CMK (cell line): Measurements from ENCODE around the genes FAM193B and TMED9.

- RRBS = 72% methylated on average over 10 of the region's 32 CpGs
Measured at GRCh38 chr5:177327514-177328735, 16.2 kb upstream of the MXD3 start.

- RRBS = no CpG with 5 or more reads among the region's 51 CpGs
Measured at GRCh38 chr5:177399776-177400418, 564 bp downstream of the PFN3 start.

DNA sequence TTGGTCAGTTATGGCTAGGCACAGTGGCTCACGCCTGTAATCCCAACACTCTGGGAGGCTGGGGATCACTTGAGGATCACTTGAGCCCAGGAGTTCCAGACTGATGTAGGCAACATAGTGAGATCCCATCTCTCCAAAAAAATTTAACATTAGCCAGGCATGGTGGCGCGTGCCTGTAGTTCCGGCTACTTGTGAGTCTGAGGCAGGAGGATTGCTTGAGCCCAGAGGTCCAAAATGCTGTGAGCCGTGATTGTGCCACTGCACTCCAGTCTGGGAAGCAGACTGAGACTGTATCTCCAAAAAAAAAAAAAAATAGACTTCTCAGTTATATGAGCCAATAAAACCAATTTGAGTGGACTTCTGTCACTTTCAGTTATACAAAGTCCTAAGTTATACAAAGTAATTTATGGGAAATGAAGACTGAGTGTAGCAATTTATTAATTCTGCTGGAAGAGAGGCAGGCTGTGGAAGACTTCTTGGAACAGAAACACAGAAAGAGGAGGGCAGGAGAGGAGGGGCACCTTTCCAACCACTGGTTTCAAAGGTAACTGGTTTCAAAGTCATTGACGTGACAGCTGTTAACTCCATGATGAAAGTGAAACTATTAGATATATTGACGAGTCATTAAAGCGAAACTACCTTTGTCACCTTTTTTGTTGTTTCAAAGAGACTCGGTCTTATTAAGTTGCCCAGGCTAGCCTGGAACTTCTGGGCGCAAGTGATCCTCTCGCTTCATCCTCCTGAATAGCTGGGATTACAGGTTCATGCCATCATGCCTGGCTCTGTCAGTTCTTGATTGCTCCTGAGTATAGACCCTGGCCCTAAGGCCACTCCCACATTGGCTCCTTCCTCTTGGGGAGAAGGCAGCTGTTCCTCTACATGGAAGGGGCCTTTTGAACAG is 3.0 kb upstream of the F12 start:
- RRBS = no CpG with 5 or more reads among the region's 11 CpGs

DNA sequence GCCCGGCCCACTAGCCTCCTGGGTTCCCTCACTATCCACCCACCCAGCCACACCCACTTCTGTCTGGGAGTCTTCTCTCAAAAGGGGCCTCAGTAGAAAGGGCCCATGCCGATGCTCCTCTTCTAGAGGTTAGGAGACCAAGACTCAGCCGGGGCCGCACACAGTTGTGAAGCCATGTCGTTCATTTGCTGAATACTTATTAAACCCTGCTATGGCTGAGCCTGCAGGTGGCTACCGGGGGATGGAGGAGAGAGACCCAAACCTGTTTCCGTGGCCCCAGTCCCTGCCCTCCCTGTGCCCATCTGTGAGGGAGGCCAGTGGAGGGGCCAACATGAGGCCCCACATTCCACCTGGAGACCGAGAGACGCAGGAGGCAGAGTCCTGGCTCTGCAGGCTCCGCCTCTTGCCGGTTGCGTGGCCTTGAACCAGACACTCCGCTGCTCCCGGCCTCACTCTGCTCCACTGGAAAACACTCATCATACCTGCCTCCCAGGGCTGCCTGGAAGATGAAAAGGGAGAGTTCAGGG is 8.7 kb downstream of the GRK6 start:
- RRBS = 97% methylated on average over 4 of the region's 14 CpGs

GRCh38 chr5:177435662-177436729 is 9.5 kb downstream of the GRK6 start:
- RRBS = no CpG with 5 or more reads among the region's 39 CpGs

- RRBS = no CpG with 5 or more reads among the region's 36 CpGs
Measured at GRCh38 chr5:177440002-177441294, 6.2 kb upstream of the PRR7 start.

- RRBS = no CpG with 5 or more reads among the region's 12 CpGs
Measured at GRCh38 chr5:177471549-177472226, 1.7 kb downstream of the DBN1 start.

DNA sequence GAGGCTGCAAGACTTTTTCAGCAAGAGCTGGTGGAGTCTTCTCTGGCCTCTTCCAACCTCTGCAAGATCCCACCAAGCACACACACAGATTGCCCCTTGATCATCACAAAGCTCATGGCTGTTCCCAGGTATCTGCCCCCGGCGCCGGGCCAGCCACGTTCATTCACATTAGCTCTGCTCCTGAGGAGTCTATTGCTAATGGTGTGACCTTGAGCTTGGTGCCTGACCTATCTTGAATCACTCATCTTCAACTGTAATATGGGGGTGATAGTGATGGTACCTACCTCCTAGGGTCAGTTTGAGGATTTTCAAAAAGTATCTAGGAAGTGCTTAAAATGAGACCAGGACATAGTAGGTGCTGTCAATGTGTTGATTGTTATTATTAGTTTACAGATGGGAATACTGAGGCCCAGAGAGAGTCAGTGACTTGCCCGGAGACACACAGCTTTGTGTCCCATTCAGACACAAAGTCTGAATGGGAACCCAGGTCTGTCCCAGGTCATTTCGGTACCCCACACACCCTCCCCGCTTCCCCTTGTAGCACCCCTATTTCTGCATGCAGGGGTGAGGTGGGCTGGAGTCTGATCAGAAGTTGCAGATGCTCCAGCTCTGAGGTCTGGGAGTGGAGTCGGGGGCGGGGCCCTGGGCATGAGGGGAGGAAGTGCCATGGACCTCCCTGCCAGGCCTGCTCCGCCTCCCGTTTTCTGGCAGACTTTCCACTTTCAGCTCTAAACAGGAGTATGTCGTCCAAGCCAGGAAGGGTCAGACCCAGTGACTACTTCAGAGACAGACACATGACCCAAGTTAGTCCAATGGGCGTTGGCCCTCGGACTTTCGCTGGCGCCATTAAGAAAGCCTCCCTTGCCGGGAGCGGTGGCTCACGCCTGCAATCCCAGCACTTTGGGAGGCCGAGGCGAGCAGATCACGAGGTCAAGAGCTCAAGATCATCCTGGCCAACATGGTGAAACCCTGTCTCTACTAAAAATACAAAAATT is 3.1 kb upstream of the DBN1 start:
- RRBS = no CpG with 5 or more reads among the region's 22 CpGs

DNA sequence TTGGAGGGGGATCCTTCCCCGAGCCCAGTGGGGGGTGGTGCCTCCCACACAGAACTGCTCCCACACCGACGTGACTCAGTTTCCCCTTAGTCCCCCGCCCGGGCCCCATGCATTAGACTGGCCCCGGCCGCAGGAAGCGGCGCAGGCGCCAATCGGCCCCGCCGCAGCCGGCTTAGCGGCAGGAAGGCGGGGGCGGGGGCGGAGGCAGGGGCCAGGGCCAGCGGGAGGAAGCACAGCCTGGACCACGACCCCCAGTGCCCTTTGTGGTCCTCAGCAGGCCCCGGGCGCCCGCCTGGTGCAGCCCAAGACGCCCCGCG is 248 bp downstream of the PDLIM7 start:
- RRBS = 1% methylated on average over 15 of the region's 26 CpGs

DNA sequence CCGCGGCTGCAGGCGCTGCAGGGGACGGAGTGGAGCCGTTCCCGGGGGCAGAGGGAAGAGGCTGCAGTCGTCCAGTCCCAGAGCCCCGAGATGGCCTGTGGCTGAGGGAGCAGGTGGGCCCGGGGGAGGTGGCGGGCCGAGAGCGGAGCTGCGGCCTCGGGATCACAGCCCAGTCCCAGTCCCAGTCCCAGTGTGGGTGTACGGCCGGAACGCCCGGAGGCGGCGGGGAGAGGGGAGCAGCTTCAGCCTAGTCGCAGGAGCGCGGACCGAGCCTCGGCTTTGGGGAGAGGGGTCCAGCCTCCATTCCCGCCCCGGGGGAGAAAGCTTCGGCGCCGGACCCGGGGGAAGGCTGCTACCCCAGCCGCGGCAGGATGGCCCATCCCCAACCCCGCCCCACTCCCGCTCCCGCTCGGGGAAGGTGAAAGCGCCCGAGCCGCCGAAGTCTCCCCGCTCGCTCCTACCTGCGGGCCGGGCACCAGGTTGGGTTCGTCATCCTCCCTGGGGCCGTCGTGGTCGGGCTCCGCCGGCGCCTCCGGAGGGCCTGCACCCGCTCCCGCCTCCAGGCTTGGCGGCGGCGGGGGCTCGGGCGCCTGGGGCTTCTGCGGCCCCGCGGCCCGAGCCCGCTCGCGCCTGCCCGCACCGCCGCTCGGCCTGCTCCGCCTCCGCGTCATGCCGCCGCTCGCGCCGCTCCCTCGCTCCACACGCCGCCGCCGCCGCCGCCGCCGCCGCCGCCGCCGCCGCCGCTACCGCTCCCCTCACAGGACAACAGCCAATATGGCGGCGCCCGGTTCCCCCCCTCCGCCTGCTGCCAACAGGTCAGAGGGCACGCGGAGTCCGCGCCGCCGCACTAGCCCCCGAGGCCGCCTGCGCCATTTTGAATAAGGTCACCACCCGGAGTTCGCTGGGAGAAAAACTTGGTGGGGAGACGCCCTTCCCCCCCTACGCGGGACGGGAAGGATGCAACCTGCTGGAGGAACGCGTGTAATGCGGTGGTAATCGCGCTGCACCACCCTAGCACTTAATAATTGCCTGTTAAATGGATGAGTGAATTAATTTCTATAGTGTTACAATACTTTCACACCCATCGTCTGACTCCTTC is at the start of gene FAM193B:
TSS of gene FAM193B (minus strand) at position 776 of the 1,099 bp plus-strand sequence.
- RRBS = under 1% methylated on average over 25 of the region's 120 CpGs

DNA sequence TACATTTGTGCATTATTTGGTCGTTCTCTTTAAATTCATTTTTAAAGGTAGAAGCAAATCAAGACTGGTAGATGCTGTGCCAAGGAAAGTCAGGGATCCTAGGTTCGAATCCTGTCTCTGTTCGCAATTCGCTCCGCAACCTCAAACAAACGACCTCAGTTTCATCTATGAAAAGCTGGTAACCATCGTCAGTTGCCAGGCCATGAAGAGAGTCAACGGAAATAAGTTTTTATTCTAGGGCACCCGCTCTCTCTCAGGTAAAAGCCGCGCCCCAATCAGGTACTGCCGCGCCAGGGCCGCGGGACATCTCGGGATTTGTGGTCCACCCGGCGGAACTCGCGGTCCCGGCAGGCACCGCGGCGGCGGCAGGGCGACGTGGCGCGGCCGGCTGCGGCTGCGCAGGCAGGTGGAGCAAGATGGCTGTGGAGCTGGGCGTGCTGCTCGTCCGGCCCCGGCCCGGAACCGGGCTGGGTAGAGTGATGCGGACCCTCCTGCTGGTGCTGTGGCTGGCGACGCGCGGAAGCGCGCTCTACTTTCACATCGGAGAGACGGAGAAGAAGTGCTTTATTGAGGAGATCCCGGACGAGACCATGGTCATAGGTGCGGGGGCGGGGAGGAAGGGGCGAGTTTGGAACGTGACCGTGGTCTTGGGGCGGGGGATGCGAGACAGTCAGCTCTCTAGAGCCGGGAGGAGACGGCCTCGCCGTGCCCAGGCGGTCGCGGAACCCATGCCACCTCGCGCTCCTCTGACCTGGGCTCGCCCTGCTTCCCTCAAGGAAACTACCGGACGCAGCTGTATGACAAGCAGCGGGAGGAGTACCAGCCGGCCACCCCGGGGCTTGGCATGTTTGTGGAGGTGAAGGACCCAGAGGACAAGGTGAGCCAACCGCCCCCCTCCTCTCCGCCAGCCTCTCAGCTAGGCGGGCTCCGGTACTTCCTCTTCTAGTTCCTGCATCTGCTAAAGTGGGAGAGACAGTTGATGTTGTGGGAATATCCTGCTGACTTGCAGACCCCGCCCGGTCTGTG is at the start of gene TMED9:
TSS of gene TMED9 (plus strand) at position 405 of the 1,026 bp plus-strand sequence.
- RRBS = under 1% methylated on average over 39 of the region's 77 CpGs

GRCh38 chr5:177670055-177670486 is 70.1 kb downstream of the B4GALT7 start:
- RRBS = no CpG with 5 or more reads among the region's 5 CpGs

DNA sequence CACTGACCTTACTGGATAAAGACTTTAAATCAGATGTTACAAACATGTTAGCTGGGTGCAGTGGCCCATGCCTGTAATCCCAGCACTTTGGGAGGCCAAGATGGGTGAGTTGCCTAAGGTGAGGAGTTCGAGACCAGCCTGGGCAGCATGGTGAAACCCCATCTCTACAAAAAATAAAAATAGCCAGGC is 12.3 kb downstream of the HNRNPAB start:
- RRBS = no CpG with 5 or more reads among the region's 1 CpG

DNA sequence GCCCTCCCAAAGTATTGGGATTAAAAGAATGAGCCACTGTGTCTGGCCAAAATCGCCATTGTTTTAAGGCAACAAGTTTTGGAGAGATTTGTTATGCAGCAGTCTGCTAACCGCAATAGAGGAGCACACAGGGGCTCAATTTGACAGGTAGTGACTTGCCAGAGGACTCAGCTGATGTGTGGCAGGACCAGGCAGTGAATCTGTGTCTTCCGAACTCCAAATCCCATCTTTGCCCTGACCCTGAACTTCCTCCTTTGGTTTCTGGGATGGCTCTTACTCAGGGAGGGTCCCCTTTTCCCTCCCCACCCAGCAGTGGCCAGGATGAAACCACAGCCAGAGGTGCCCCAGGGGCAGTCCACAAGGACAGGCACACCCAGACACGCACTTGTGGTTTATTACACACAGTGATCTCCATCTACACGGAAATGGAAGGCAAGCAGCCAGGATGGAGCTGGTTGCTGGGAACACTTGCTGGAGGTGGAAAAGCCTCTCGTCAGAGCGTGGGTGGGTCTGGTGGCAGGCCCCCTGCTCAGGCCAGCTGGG is 4.7 kb upstream of the PHYKPL start:
- RRBS = no CpG with 5 or more reads among the region's 7 CpGs

DNA sequence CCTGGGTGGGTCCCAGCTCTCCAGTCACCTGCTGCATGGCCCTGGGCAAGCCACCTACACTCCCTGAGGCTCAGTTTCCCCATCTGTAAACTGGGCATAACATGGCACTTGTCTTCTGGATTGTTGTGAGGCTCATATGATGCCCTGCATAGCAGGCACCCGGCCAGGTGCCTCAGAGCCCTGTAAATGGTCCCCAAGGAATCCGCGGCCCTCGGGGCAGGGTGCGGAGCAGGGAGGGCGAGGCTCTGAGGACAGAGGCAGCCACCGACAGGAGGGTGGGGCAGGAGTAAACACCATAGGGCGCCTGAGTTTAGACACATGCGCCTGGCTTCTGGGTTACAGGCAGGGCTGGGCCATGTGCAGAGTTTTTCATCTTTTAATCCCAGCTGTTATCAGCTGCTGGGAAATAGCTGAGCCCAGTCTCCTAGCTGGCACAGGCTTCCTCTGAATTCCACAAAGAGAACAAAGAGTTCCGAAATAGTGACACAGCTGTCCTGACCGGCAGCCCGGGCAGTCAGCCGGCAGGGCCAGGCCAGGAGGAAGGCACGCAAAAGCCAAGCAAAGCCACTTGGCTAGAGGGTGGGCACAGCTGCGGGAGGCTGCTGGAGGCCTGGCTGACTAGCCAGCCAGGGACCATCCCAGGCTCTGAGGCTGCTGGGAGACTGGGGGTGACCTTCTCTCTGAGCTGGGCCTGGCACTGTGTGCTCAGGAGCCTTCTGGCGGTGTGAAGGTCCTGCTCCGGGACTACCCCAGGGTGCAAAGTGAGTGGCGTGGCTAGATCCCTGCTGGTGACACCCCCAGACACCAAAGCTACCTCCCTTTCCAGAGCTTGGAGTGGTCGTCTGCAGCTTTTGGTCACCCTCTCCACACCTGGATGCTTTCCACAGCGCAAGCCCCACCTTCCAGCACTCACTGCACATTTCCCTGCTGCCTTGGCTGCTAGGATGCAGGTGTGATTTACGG is 99.0 kb upstream of the PHYKPL start:
- RRBS = no CpG with 5 or more reads among the region's 21 CpGs

DNA sequence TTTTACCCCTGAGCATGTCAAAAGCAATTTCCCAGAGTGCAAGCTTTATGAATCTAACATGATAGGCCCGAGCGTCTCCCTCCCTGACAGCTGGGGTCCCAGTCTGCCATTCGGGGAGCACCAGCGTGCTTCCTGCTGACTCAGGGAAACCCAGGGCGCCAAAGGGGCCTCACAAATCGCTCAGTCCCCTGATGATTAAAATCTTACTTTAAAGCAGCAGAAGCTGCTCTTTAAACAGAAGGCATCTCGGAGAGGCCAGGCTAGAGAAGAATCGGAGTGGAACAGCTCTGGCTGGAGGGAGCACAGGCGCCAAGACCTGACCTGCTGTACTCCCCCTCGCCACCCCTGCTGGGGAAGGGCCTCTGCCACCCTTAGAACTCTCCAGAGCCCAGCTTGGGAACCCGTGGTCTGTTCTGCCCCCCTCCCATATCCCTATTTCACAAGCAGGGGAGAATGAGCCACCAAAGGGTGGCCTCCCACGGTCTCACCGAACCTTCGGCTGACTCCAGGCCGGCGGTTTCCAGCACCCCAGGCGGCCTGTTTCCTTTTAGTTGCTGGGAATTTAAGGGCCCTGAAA is 147.7 kb downstream of the COL23A1 start:
- RRBS = no CpG with 5 or more reads among the region's 17 CpGs

DNA sequence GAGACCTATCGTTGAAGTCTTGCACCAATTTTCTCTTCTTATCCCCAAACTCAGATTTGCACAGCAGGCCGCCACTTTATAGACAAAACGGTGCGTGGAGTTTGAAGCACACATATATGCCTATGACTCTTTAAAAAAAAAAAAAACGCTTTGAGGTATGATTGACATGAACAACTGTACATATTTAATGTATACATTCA is 101.7 kb downstream of the COL23A1 start:
- RRBS = no CpG with 5 or more reads among the region's 5 CpGs

DNA sequence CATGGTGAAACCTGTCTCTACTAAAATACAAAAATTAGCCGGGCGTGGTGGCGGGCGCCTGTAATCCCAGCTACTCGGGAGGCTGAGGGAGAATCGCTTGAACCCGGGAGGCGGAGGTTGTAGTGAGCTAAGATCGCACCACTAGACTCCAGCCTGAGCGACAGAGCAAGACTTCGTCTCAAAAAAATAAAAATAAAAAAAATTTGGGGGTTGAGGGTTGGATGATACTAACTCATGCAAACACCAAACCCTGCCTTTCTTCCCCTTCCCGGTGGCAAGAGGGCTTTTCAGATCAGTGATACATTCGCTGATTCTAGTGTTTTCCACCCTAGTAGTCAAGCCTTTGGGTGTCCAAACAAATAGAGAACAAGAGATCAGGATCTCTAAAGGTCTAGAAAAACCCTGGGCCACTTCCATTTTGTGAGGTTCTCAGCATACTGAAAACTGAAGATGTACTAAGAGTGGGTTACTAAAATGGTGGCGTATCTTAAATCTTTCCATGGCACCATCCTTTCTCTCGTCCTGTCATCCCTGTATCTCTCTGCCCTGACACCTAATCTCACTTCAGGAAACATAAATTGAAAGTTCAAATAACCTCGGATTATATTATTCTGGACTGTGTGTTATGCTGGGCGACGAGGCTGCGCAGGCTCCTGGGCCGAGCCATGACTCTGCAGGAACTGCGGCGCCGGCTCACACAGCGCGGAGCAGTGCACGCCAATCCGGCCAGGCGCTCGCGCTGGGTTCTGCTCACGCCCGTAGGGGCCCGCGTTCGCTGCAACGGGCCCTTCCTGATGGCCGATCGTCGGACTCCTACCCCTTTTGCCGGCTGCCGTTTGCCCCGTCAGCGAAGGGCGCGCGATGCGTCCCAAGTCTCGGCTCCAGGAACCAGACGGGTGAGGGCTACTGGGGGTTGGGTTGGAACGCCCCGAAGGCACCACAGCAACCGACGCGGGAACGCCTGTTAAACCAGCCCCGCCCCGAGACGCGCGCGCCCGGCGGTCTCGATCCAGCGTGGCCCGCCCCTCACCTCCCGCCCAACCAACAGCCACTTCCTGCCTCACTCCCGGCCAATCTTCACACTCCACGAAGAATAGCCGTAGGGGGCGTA is 704 bp upstream of the CANX start:
- RRBS = 1% methylated on average over 20 of the region's 71 CpGs

DNA sequence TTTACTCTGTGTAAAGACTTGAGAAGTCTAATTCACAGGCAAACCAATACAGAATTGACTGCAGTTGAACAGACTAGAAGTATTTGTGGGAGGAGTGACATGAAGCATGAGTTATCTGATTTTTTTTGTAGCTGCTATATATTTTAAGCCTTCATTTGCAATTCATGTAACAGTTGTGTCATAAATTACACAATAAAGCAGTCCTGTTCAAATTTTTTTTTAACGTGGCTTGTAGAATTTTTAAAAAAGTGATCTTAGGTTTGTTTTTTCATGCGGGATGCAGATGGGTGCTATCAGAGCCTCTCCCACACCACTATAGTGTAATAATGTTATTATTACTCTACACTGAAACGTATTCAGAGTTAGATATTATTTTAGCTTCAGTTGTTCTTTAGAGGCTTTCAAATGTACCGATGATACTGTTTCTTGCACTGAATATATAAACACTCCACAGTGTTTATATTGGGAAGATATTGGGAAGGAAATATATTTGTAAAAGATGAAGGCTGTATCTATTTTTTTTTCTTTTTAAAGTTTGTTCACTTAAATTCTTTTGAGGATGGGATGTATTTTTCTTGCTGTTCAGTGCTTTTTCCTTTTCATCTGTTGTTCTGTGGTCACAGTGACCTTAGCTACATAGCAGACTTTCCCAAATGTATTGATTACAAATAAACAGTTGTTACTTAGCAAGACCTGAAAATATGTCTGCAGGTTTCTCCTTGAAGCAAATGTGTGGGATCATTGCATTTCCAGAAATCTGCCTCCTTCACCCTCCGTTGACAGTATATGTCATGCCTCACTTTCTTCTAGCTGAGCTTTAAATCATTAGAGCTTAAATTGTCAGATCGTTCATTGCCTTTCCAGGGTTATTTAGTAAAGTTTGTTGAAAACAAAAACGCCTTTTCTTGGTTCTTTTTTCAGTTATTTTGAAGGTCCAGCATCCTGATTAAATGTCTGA is 2.6 kb upstream of the MAML1 start:
- RRBS = no CpG with 5 or more reads among the region's 7 CpGs

DNA sequence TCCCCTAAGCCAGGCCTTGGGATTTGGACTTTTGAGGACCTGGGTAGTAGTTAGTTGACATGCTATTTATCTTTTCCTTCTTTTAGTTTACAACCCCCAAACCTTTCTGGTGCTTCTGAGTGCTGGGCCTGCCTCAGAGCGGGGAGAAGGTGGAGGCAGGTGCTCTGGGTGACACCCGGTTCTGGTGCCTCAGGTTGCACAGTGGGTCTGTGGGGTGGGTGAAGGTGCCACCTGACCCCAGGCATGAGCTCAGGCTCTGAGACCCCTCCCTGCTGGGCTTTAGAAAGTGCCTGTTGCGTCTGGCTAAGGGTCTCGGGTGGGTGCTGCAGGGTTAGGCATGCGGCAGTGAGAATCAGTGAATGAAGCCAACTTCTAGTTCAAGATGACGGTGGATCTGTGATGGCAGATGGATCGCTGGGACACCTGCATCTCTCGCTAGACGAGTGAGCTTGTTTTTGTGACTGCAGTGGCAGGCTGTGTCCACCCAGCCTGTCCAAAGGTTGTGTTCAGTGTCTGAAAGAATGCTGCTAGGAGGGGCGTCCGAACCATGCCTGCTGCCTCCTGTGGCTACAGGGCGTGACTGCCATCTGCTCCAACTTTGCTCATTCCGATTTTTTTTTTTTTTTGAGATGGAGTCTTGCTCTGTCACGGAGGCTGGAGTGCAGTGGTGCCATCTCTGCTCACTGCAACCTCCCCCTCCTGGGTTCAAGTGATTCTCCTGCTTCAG is 5.0 kb downstream of the SQSTM1 start:
- RRBS = no CpG with 5 or more reads among the region's 14 CpGs